Panc1 (cell line): ENCODE measurements around the genes ARMCX5, TCEAL7, BEX3, TMSB15C and RADX.

GRCh38 chrX:101415345-101416192, 7.5 kb downstream of the HNRNPH2 start:
- RRBS, 2 experiments, result no CpG with 5 or more reads among the region's 14 CpGs

DNA sequence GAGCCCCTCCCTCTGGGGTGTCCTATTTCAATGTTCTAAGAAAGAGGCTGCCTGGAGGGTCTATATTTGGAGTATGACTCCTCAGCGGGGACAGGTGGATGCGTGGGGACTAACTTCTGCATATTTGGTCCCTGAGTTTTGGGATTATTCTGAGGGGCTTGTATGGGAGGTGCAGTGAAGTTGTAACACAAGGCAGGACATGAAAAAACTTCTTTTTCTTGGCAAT, 1.5 kb upstream of the ARMCX4 start:
- RRBS, 2 experiments, result no CpG with 5 or more reads among the region's 2 CpGs

- RRBS, 2 experiments, result no CpG with 5 or more reads among the region's 38 CpGs
Measured at GRCh38 chrX:101550744-101551882, 766 bp downstream of the ARMCX1 start.

- RRBS, 2 experiments, result no CpG with 5 or more reads among the region's 4 CpGs
Measured at GRCh38 chrX:101693355-101693898, 33.8 kb upstream of the ARMCX2 start.

DNA sequence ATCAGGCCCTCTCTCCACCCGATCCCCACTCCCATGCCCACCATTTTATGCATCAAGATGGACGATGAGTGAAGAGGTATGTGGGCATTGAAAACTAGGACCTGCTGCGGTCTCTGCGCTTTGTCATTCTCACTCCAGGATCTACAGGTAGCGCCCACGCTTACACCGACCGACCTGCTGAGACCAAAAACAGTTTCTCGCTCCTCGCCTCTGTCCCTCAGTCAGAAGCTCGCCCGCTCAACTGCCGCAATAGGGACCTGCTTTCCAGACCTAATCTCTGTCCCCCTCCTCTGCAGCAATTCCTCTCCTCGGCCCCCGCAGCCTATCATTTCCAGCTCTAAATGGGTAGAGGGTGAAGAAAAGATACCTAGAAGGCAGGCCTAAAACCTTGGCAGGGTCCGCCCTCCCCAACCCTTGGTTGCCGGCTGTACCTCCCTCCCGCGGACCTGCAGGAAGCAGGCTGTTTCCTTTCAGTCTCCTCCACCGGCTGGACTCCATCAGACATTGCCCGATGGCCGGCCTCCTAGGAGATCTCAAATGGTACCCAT, 541 bp downstream of the BEX5 start:
- RRBS, 2 experiments, result 3 to 11% methylated on average over 4 of the region's 22 CpGs

DNA sequence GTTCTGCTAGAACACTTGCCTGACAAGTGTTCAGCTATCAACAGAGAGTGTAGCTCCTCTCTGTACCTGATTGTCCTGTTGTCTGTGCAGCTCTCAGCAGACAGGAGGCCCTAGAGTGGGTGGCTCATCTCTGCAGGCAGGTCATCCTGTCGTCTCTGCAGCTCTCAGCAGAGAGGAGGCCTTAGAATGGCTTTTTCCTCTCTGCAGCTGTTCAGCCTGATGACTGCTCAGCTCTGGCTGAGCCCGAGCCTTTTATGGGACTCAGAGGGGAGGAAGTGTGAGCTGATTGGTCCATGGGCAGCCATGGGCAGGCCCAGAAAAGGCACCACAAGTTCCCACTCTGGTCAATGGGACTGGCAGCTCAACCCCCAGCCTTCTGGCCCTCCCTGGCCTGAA, 92.2 kb downstream of the NXF2 start:
- RRBS, 2 experiments, result no CpG with 5 or more reads among the region's 2 CpGs

DNA sequence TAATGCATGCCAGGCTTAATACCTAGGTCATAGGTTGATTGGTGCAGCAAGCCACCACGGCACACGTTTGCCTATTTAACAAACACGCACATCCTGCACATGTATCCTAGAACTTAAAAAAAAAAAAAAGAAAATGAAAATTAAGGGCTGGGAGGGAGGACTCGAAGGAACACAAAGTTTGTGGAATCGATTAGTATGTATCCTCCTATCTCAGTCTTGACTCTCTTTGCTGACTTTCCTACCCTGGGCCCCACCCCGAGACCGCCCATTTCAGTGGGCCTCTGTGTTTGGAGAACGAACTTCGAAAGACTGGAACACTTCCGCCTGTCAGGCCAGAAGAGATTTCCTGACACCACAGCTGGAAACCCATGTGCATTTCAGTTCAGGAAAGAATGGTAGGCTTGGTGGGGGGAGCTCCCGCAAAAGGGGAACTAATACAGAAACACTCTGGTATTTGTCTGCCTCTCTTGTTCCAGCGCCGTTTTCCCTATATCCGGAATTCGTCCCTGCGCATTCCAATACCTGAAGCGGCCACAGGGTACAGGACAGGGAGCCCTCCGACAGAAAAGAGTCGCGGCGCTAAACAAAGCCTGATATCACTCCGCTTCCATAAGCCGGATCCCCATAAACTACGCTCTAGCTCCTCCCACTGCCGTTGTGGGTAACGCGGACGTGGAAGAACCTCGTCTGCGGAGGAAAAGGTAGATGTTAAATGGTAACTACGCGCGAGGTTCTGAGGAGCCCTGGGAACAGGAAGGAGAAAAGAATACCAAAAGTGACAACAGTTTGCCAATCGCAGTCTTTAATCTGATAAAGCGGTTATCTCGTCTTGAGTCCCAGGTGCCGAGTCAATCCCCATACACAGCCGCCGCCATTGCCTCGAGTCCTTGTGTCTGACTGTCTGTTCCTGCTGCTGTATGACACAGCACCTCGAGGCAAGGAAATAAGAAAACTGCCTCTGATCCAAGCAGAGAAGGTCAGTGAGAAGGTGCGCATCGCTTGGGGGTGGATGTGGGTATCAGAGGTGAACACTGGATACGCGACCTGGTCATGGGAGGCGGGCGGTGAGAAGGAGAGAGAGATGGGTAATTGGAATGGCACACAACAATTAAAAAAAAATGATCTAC, at the start of gene ARMCX5:
Gene ARMCX5, plus strand, starts transcription at position 644 of the 1,127 bp plus-strand sequence.
- RRBS, 2 experiments, result 6% methylated on average over 6 of the region's 47 CpGs; no CpG with 5 or more reads in 1 of the 2 experiments

GRCh38 chrX:102712599-102713387, 545 bp downstream of the GPRASP2 start:
- RRBS, 2 experiments, result 2 to 4% methylated on average over 14 to 16 of the region's 58 CpGs

DNA sequence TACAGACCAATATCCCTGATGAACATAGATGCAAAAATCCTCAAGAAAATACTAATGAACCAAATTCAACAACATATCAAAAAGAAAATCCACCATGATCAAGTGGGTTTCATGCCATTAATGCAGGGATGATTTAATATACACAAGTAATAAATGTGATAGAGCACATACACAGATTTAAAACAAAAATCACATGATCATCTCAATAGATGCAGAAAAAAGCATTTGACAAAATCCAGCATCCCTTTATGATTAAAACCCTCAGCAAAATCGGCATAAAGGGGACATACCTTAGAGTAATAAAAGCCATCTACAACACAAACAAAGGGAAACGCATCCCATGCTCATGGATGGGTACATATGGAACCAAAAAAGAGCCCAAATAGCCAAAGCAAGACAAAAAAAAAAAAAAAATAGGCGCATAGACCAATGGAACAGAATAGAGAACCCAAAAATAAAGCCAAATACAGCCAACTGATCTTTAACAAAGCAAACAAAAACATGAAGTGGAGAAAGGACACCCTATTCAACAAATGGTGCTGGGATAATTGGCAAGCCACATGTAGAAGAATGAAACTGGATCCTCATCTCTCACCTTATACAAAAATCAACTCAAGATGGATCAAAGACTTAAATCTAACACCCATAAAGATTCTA, 22.1 kb upstream of the RAB40AL start:
- RRBS, 2 experiments, result no CpG with 5 or more reads among the region's 3 CpGs

DNA sequence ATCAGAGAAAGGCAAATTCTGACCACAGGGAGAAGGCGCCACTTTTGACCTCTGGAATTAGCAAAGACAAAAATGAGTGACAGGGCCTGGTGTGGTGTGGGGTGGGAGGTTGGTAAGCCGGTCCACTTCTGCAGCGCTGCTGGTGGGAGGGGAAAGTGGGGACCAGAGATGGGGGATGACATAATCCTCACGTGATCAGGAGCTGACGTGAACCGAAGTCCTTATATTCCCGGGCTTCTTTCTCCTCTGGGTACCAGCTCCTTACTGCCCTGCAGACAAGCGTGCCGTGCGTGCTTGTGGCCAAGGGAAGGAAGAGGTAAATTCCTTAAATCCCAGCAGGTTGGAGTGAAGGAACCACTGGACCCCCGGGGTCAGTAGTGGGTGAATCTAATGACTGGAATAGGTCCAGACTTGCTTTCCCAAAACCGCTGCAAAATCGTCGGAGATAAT, at the start of gene TCEAL7:
Gene TCEAL7, plus strand, starts transcription at position 251 of the 450 bp plus-strand sequence.
- RRBS, 2 experiments, result 57% methylated on average over 6 of the region's 14 CpGs; no CpG with 5 or more reads in 1 of the 2 experiments

GRCh38 chrX:103375923-103376698, at the start of gene BEX3:
Gene BEX3 (plus strand): TSS chrX:103376538.
- RRBS, 2 experiments, result no CpG with 5 or more reads among the region's 40 CpGs

- RRBS, 2 experiments, result no CpG with 5 or more reads among the region's 18 CpGs
Measured at GRCh38 chrX:103554770-103555538, 30.4 kb upstream of the TCEAL4 start.

DNA sequence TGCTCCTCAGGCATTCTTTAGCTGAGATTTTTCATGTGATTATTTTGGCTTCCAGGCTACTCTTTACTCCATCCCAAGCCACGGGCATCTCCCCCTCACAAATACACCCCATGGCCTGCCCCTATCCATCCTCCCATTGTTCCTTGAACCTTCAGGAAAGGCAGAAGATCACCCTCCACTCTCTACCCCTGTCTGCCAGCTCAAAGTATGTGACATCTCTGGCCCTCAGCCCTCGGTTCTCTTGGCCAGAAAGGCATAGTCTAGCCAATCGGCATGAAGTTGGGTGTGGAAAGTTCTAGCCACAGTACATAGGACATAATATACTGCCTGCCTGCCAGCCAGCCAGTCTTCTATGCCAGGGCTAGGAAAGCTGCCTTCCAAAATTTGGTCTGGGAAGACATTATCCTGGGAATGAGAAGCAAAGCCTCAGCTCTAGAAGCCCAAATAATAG, 3.2 kb upstream of the PLP1 start:
- RRBS, 2 experiments, result no CpG with 5 or more reads among the region's 3 CpGs

DNA sequence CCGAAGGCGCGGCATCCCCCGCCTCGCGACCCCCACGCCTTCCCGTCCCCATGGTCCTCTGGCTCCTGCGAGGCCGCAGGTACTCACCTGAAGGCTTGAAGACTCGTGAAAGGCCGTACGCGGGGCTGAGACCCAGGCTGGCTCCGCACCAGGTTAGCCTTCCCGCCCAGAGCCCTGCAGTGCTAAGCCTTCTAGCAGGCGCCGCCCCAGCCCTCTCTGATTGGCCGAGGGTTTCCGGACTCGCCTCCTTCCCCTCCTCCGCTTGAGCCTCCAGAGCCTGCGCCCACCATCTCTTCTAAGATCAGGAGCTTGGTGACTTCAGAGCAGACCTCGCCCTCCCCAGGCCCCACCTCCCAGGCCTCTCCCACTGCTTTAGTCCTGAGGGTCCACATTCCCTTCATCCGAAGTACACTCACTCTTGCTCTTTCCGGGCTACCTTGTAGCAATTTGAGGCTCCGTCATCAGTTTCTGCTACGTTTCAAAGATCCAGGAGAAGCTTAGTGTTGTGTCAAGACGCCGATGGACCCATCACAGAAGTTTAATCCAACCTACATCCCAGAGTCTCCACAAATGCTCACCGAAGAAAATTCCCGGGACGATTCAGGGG, at the start of gene TMSB15C:
Gene TMSB15C, minus strand, starts transcription at position 184 of the 607 bp plus-strand sequence.
- RRBS, 2 experiments, result no CpG with 5 or more reads among the region's 33 CpGs

DNA sequence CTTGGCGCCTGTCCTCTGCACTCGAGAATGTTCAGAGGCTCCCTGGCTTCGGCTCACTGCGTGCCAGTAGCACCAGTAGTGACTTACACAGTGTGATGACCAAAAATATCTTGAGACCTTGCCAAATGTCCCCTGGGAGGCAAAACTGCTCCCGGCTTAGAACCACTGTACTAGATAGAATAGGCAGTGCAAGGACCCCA, 6.4 kb upstream of the ZCCHC18 start:
- RRBS, 2 experiments, result no CpG with 5 or more reads among the region's 5 CpGs

DNA sequence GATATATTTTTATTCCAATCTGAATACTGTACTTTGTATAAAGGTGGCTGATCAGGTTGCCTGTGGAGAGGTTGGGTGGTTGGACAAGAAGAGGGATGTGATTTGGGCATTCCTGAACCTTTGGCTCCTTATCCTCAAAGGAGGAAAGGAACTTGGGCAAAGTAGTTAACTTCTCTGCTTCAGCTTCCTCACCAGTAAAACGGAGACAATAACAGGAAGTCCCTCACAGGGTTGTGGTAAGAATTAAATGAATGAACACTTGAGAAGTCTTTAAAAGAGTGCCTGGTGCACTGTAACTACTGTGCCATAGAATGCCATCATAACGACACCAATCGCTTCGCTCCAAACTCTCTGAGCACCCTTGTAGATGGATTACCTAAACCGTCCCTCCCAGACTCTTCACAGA, 10.5 kb downstream of the ZCCHC18 start:
- RRBS, 2 experiments, result no CpG with 5 or more reads among the region's 5 CpGs

GRCh38 chrX:104185966-104186277, 19.7 kb downstream of the FAM199X start:
- RRBS, 2 experiments, result no CpG with 5 or more reads among the region's 2 CpGs

DNA sequence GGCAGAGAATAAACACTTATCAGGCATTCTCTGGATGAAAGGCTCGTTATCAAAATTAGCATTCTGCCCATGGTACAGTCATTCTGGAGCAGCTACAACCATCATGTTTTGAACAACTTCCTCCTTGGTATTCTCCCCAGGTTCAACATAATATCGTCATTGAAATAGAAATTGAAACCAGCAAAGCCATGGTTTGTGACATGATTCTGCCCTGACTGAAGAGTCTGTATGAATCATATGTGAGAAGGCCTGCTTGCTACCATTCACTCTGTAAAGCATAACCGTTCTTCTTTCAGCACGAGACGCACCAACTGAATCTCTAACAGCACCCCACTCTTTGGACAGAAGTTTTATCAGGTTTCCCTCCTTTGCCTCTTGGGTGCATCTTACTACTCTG, 127.5 kb upstream of the RADX start:
- RRBS, 2 experiments, result no CpG with 5 or more reads among the region's 5 CpGs

DNA sequence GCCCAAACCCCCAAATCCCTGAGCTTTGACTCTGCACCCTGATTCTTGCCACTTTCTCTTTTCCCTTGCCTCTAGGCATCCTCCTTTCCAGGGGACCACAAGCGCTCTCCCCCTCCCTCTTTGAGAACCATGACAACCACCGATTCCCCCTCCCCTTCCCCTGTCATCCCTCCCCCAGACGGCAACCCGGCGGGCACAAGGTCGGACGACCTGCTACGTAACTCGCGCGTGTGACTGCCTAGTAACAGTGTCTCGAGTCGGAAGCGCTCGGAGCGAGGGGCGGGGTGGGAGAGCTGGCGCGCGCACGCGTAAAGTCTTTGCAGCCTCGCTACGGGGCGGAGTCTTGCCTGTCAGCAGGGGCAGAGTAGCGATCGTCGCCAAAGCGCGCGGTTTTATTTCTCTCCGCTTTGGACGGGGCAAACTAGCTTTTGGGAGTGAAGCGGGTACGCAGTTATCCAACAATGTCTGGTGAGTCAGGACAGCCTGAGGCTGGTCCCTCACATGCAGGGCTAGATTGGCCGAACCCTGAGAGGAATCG, at the start of gene RADX:
Gene RADX, plus strand, starts transcription at position 359 of the 538 bp plus-strand sequence.
- RRBS, 2 experiments, result no CpG with 5 or more reads among the region's 37 CpGs

DNA sequence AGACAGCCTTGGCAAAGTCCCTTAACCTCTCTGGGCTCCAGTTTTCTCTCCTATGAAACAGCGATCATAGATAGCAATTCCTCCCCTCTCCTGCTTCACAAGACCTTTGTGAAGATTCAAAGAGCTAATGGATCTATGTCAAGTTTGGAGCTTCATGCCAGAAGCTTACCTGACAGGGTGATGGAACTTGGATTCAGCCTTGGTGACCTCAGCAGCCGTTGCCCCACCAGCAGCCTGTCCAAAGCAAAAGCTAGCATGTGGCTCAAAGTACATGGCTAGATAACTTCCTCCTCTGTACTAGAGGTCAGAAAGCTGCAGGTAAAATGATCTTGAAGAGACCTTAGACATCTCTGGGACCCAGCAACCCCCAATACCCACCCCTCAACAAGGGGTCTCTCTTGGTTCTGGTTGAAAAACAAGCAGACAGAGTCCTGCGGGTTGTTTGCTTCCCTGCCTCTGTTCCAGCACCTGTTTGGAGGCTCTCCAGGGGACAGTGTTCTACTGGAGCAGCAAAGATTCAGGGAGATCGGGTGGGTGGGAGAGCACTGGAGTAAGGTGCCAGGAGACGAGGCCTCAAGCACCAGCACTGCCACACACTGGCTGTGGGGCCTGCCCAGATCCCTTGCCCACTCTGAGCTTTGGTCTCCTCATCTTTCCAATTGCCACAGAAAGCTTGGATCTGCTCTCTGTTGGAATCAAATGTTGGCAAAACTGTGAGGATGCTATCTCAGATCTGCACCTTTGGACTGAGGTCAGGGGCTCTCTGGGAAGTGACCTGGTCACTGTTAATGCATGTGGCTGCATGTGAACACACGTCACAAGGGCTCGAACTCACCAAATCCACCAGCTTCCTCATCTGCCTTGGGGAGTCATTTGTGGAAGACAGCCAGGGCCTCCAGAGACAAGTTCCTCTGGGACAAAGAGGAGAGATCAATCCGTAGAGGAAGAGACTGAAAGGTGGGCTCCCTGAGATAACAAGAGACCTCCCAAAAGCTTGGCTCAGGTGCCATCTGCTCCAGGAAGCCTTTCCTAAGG, 1.5 kb downstream of the RIPPLY1 start:
- RRBS, 2 experiments, result no CpG with 5 or more reads among the region's 8 CpGs